Adrenal gland (tissue), 7 donors: ENCODE data around the genes GEMIN2, MIA2, KLHL28 and PRPF39.

DNA sequence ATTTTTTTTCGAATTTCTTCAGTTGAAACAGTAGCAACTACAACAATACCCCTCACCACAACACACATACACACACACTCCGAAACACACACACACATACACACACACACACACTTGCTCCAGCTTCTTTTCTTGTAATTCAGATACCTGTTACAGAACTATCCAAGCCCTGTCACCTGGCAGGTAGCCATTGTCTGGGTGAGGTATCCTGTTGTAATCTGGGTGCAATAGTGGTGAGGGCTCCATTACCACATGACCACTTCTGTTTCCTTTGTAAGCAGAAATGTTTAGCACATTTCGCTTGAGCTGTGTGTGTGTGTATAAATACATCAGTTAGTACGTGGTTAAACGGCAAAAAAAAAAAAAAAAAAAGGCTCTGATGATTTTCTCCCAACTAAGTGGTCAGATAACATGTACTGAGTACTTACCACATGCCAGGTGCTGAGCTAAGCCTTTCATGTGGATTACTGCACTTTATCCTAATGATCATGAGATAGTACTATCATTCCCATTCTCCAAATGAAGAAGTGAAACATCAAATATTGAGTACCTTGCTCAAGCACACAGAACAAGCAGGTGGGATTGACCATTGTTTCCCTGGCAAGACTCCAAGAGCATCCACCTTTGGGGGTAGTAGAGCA, 129.3 kb upstream of the SSTR1 start:
- PRO-cap, 3 experiments = no peak in any of the 3 experiments
- RAMPAGE, long total RNA, 4 experiments = no peak in any of the 4 experiments
- RRBS = no CpG with 5 or more reads among the region's 5 CpGs

DNA sequence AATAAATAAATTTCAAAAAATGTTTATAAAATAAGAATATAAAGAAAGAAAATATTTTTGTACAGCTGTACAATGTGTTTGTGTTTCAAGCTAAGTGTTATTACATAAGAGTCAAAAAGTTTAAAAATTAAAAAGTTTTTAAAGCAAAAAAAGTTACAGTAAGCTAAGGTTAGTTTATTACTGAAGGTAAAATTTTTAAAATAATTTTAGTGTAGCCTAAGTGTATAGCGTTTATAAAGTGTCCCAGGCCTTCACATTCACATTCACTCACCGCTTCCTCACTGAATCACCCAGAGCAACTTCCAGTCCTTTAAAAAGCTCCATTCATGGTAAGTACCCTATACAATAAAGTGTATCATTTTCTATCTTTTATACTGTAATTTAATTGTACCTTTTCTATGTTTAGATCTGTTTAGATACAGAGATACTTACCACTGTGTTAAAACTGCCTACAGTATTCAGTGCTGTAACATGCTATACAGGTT, 3.9 kb downstream of the CLEC14A start:
- PRO-cap, 3 experiments = no peak in any of the 3 experiments
- RAMPAGE, long total RNA, 4 experiments = no peak in any of the 4 experiments
- RRBS = no CpG with 5 or more reads among the region's 2 CpGs

- PRO-cap, 3 experiments = peak in 1 of 3 experiments; most common minus-strand start chr14:38255407 (in 1)
- RAMPAGE, long total RNA, 4 experiments = no peak in any of the 4 experiments
- RRBS = 4% methylated on average over 34 of the region's 64 CpGs
These were observed 702 bp downstream of the CLEC14A start for GRCh38 chr14:38255018-38255764.

DNA sequence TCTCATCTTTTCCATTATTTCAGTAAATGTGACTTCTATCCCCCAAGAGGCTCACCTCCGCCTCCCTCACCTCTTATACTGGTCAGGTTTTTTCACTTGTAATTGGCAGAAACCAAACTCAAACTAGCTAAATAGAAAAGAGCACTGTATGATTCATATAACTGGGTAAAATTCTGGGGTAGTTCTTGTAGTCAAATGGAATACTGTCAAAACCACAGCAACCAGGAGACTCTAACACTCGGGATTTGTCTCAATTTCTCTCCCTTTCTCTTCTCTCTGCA, 14.9 kb upstream of the CLEC14A start:
- PRO-cap, 3 experiments = no peak in any of the 3 experiments
- RAMPAGE, long total RNA, 4 experiments = no peak in any of the 4 experiments
- RRBS = no CpG with 5 or more reads among the region's 2 CpGs

DNA sequence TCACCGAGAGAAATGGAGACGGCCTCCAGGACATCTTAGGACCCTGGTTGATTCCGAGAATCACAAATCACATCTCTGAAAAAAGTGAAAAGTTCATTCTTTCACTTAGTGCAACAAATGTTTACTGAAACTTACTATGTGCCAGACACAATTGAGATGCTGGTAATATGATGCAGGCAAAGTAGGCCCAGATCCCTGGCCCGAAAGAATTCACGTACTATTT, 465 bp upstream of the SEC23A start:
- PRO-cap, 3 experiments = no peak in any of the 3 experiments
- RAMPAGE, long total RNA, 4 experiments = no peak in any of the 4 experiments
- RRBS = no CpG with 5 or more reads among the region's 5 CpGs

GRCh38 chr14:39113951-39114699, at the start of gene GEMIN2:
GEMIN2 (plus strand) TSS chr14:39114323.
- PRO-cap, 3 experiments = peak in 3 of 3 experiments; most common plus-strand start chr14:39114359 (in 2); most common minus-strand start chr14:39114150 (in 2)
- RAMPAGE, long total RNA, 4 experiments = start-site peak on the plus strand in 3 of 4 experiments, at chr14:39114298-39114341 at its widest, 58 to 116 reads per replicate
- RRBS = no CpG with 5 or more reads among the region's 37 CpGs

- PRO-cap, 3 experiments = peak in 1 of 3 experiments; most common plus-strand start chr14:39184174 (in 1)
- RAMPAGE, long total RNA, 4 experiments = no peak in any of the 4 experiments
- RRBS = no CpG with 5 or more reads among the region's 1 CpG
These were observed 8.9 kb downstream of the PNN start for GRCh38 chr14:39184069-39184268.

GRCh38 chr14:39188199-39188752, 13.2 kb downstream of the PNN start:
- PRO-cap, 3 experiments = no peak in any of the 3 experiments
- RAMPAGE, long total RNA, 4 experiments = no peak in any of the 4 experiments
- RRBS = no CpG with 5 or more reads among the region's 7 CpGs

DNA sequence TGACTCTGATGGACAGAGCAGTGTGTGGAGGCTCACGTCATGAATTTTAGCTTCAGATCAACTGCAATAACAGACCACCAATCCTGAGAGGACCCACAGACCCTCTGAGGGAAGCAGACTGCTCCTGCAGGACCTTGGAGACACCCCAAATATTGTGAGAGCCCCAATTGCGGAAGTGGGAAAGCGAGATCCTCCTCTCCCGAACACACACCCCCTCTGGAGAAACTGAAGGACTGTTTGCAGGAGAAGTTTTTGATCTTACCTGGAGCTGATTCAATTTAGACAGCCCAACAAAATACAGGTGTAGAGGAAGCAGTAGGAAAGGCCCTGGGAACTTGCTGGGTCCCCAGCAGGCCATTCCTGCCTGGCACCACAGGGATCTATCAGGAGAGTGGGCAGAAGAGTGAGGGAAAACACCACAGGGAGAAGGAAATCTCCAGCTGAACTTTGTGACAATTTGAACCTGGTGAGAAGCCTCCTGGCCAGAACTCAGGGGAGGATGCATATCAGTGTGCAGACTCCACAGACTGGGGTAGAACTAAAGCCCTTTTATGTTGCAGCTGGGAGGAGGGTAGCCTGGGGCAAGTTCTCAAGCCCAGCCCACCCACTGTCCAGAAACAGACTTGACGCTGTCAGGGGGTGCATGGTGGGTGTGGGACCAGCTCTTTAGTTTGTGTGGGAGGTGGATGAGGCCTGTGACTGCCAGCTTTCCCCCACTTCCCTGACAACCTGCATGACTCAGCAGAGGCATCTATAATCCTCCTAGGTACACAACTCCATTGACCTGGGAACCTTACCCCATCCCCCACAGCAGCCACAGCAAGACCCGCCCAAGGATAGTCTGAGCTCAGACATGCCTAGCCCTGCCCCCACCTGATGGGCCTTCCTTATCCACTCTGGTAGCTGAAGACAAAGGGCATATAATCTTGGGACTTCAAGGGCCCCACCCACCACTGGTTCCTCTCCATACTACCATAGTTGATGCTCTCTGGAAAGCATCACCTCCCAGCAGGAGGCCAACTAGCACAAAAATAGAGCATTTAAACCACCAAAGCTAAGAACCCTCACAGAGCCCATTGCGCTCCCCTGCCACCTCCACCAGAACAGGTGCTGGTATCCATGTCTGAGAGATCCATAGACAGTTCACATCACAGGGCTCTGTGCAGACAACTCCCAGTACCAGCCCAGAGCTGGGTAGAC, 28.7 kb downstream of the PNN start:
- PRO-cap, 3 experiments = no peak in any of the 3 experiments
- RAMPAGE, long total RNA, 4 experiments = no peak in any of the 4 experiments
- RRBS = no CpG with 5 or more reads among the region's 7 CpGs

GRCh38 chr14:39233696-39234348, at the start of gene MIA2:
MIA2 (plus strand) TSS chr14:39233915.
- PRO-cap, 3 experiments = no peak in any of the 3 experiments
- RAMPAGE, long total RNA, 4 experiments = start-site peak on the plus strand in 1 of 4 experiments, at chr14:39234034-39234209 at its widest, 13 reads per replicate
- RRBS = no CpG with 5 or more reads among the region's 7 CpGs

DNA sequence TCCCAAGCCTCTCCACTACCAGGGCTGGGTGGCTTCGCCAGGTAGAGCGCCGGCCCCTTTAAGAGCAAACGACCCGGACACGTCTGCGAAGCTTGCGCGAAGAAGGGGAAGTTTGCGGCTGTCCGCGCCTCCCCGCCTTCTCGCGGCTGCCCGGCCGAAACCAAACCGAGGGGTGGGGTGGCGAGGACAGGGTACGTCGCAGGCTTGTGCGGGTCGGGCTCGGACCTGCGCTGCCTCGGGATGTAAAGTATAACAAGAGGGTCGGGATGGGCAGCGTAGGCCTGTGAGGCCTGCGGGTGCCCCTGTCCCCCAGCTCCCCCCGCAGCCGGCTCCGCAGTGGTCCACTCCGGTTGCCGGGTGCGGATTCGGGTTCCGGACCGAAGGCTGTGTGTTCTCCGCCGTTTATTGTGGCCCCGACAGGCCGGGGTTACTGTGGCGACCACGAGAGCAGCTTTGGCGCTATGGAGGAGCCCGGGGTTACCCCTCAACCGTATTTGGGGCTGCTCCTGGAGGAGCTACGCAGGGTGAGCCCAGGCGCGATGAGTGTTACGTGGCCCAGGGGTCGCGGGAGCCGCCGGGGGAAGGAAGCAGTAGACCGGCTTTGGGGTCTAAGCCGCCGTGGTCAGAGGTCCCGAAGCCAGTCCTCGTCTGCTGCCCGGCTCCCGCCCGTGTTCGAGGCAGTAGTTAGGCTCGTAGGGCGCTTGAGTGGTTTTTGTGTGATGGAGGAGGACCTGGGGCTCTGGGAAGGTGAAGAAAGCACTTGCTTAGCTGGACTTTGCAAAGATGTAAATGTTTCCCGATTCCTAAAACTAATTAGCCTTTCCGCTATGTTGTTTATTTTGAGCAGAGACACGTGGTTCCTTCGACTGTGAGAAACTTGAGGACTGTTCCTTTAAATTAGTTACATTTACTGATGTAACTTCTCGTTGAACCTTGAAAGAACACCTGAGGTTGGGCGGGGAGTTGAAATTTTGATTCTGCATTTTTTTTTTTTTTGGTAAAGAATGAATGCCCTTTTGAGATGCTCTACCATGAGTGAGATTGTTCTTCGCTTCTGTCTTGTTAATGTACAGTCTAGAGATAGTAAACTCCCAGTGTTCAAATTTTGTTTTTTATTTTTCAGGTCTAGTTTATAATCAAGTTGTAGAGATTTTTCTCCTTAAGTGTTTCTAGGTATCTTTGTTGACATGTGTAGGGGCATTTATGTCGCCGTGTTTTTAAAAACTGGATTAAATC, 33.7 kb downstream of the MIA2 start:
- PRO-cap, 3 experiments = peak in 3 of 3 experiments; most common plus-strand start position 405 of the sequence (in 2); most common minus-strand start position 85 of the sequence (in 3)
- RAMPAGE, long total RNA, 4 experiments = start-site peak on the plus strand in 2 of 4 experiments, centred at positions 131 to 377 of the sequence, 19 to 230 reads per replicate; start-site peak on the minus strand in 2 of 4 experiments, centred at positions 64 to 65 of the sequence, 9 to 13 reads per replicate
- RRBS = 1% methylated on average over 33 of the region's 75 CpGs

- PRO-cap, 3 experiments = no peak in any of the 3 experiments
- RAMPAGE, long total RNA, 4 experiments = no peak in any of the 4 experiments
- RRBS = no CpG with 5 or more reads among the region's 7 CpGs
These were observed 21.1 kb downstream of the FBXO33 start for GRCh38 chr14:39411105-39411462.

- PRO-cap, 3 experiments = no peak in any of the 3 experiments
- RAMPAGE, long total RNA, 4 experiments = no peak in any of the 4 experiments
- RRBS = no CpG with 5 or more reads among the region's 3 CpGs
These were observed 869.7 kb upstream of the LRFN5 start for GRCh38 chr14:40737086-40737347.

GRCh38 chr14:41605169-41605749, 1.4 kb upstream of the LRFN5 start:
- PRO-cap, 3 experiments = peak in 3 of 3 experiments; most common plus-strand start chr14:41605427 (in 2); most common minus-strand start chr14:41605312 (in 2)
- RAMPAGE, long total RNA, 4 experiments = start-site peak on the minus strand in 3 of 4 experiments, at chr14:41605320-41605357 at its widest, 5 to 29 reads per replicate
- RRBS = no CpG with 5 or more reads among the region's 27 CpGs

DNA sequence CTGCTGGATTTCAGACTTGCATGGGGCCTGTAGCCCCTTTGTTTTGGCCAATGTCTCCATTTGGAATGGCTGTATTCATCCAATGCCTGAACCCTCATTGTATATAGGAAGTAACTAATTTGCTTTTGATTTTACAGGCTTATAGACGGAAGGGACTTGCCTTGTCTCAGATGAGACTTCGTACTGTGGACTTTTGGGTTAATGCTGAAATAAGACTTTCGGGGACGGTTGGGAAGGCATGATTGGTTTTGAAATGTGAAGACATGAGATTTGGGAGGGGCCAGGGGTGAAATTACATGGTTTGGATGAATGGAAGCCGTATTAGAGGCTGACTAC, 174.3 kb upstream of the C14orf28 start:
- PRO-cap, 3 experiments = peak in 1 of 3 experiments; most common plus-strand start position 222 of the sequence (in 1)
- RAMPAGE, long total RNA, 4 experiments = no peak in any of the 4 experiments
- RRBS = no CpG with 5 or more reads among the region's 5 CpGs

- PRO-cap, 3 experiments = peak in 3 of 3 experiments; most common plus-strand start chr14:44961297 (in 3); most common minus-strand start chr14:44961898 (in 3)
- RAMPAGE, long total RNA, 4 experiments = start-site peak on the minus strand in 3 of 4 experiments, at chr14:44961898-44961951 at its widest, 28 to 97 reads per replicate
- RRBS = no CpG with 5 or more reads among the region's 42 CpGs
These were observed at the start of gene KLHL28 for GRCh38 chr14:44960833-44962070. KLHL28 (minus strand) TSS chr14:44961947.

- PRO-cap, 3 experiments = no peak in any of the 3 experiments
- RAMPAGE, long total RNA, 4 experiments = no peak in any of the 4 experiments
- RRBS = no CpG with 5 or more reads among the region's 7 CpGs
These were observed 34.3 kb downstream of the TOGARAM1 start for GRCh38 chr14:44996105-44996949.

- PRO-cap, 3 experiments = peak in 3 of 3 experiments; most common plus-strand start chr14:45084121 (in 2); most common minus-strand start chr14:45084367 (in 2)
- RAMPAGE, long total RNA, 4 experiments = start-site peak on the plus strand in 4 of 4 experiments, at chr14:45084116-45084168 at its widest, 50 to 817 reads per replicate
- RRBS = 2% methylated on average over 2 of the region's 56 CpGs
These were observed at the start of gene PRPF39 for GRCh38 chr14:45083784-45084931. PRPF39 (plus strand) TSS chr14:45084116.

- PRO-cap, 3 experiments = no peak in any of the 3 experiments
- RAMPAGE, long total RNA, 4 experiments = no peak in any of the 4 experiments
- RRBS = no CpG with 5 or more reads among the region's 3 CpGs
These were observed 22.0 kb downstream of the MIS18BP1 start for GRCh38 chr14:45230889-45231455.

GRCh38 chr14:46063809-46064434, 587.7 kb downstream of the RPL10L start:
- PRO-cap, 3 experiments = no peak in any of the 3 experiments
- RAMPAGE, long total RNA, 4 experiments = no peak in any of the 4 experiments
- RRBS = no CpG with 5 or more reads among the region's 15 CpGs